Helper T cell (primary cell): ENCODE measurements around a stretch of chr9.

GRCh38 chr9:96345949-96346243 lies 37.6 kb downstream of the SLC35D2 start:
- PRO-cap, 2 experiments: no peak in any of the 2 experiments

- PRO-cap, 2 experiments: no peak in any of the 2 experiments
These were observed 26.6 kb downstream of the HABP4 start for GRCh38 chr9:96476582-96477046.

GRCh38 chr9:96566125-96566484 lies 53.5 kb downstream of the CDC14B start:
- PRO-cap, 2 experiments: no peak in any of the 2 experiments

- PRO-cap, 2 experiments: no peak in any of the 2 experiments
These were observed 5.7 kb downstream of the PRXL2C start for GRCh38 chr9:96649413-96649857.

DNA sequence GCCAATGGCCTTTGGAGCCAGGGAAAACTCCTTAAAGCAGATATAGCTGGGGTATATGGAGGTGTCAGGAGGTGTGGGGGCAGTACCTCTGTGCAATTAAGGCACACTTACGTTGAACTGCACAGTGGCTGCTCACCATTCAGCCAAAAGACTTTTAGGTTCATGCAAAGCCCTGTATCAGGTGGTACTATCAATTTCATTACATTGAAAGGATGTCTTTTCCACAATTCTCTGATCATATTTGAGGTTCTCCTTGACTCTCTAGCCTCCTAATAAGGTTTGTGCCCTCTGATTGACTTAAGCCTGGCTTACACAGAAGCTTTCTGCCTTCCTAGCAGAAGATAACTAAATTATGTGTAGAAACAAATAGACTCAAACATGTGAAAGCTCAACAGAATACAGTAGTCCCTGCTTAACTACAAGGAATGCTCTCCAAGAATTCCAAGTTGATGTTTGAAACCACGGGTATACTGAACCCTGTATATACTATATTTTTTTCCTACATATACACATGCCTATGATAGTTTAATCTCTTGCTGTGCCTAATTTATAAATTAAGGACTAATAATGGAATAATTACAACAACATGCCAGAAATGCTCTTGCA lies 20.6 kb downstream of the ZNF510 start:
- PRO-cap, 2 experiments: no peak in any of the 2 experiments

DNA sequence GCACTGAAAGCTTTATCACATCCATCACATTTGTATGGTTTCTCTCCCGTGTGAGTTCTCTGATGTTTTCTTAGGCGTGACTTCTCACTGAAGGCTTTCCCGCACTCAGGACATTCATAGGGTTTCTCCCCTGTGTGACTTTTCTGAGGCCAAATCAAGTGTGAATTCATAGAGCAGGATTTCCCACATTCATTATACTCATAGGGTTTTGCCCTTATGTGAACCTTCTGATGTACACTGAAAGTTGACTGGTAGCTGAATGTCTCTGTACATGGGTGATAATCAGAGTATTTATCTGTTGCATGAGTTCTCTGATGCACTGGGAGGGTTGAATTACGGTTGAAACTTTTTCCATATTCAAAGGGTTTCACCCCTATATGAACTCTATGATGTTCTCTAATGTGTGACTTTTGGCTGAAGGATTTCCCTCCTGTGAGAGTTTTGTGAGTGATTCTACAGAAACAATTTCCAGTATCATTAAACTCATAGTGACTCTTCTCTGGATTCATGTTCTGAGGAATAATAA lies 35.5 kb downstream of the ZNF782 start:
- PRO-cap, 2 experiments: no peak in any of the 2 experiments

DNA sequence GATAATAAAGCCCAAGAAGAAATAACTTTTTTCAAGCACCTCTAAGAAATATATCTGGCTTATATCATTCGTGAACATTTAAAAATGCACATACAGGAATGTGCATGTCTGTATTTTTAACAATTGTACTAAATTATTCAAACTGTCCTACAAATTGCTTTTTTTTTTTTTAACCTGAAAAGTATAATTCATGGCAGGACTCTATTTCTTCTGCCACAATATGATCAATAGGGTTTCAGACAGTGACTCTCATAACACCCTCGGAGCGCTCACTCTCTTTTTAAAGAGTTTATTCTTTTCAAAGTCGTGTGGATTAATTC lies 36.0 kb upstream of the NUTM2G start:
- PRO-cap, 2 experiments: no peak in any of the 2 experiments

- PRO-cap, 2 experiments: no peak in any of the 2 experiments
These were observed 32.7 kb upstream of the NUTM2G start for GRCh38 chr9:96895652-96896611.

GRCh38 chr9:97562644-97562977 lies 61.1 kb downstream of the TMOD1 start:
- PRO-cap, 2 experiments: no peak in any of the 2 experiments

- PRO-cap, 2 experiments: no peak in any of the 2 experiments
These were observed 32.6 kb downstream of the TSTD2 start for GRCh38 chr9:97600537-97601084.

GRCh38 chr9:97623880-97624446 lies 9.2 kb downstream of the TSTD2 start:
- PRO-cap, 2 experiments: no peak in any of the 2 experiments

DNA sequence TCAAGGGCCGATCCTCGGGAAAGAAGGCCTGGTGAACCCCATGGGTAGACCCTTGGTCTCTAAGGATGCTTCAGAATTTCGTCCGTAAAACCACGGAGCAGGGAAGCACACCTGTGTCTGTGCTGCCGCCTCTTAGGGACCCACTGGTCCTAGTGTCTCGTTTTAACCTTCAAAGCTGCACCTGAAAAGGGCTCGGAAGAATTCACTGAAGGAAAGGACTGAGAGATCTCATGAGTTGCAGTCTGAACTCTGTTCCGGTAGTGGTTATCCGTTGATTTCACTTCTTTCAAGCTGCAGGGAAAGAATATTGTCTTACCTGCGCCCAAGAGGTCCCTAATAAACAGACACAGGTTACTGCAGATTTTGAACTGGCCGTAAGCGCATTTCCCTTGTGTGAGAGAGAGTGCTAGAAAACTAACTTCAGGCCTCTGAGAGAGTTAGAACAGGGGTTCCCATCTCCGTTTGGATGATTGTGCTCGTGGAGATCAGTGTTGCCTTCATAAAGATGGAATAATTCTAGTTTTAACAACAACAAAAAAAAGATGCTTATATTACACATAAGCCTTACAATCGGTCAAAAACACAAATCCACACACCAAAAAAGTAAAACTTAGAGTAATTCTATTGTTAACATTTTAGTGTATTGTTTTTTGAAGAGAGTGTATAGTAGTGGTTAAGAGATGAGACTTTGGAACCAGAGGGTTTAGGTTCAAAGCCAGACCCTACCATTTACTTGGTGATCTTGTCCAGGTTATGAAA lies 674 bp downstream of the NCBP1 start:
- PRO-cap, 2 experiments: peak in 2 of 2 experiments; most common plus-strand start position 340 of the sequence (in 1); most common minus-strand start position 154 of the sequence (in 1)

- PRO-cap, 2 experiments: no peak in any of the 2 experiments
These were observed 18.8 kb downstream of the XPA start for GRCh38 chr9:97678193-97678926.

- PRO-cap, 2 experiments: no peak in any of the 2 experiments
These were observed 937 bp upstream of the FOXE1 start for GRCh38 chr9:97851732-97852846.

GRCh38 chr9:97854307-97854826 lies 1.3 kb downstream of the FOXE1 start:
- PRO-cap, 2 experiments: peak in 2 of 2 experiments; most common minus-strand start chr9:97854453 (in 2)

DNA sequence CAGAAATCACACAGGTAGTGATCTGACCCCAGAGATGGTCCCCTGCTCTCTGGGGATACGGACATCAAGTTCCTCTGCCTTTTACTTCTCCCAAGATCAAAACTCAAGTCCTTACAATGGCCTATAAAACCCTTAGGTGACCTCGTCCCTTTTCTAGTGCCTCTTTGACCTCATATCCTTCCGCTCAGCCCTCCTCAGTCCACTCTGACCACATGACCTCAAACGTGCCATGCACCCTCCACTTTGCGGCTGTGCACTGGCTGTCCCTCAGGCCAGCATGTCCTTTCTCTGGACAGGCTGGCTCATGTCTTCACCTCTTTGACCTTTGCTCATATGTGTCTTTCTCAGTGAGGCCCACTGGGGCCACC lies 14.7 kb downstream of the TRMO start:
- PRO-cap, 2 experiments: no peak in any of the 2 experiments

GRCh38 chr9:98021389-98022068 lies 35.0 kb upstream of the NANS start:
- PRO-cap, 2 experiments: no peak in any of the 2 experiments

- PRO-cap, 2 experiments: no peak in any of the 2 experiments
These were observed 19.1 kb upstream of the NANS start for GRCh38 chr9:98037447-98037817.

- PRO-cap, 2 experiments: no peak in any of the 2 experiments
These were observed 26.5 kb downstream of the NANS start for GRCh38 chr9:98082861-98083671.

DNA sequence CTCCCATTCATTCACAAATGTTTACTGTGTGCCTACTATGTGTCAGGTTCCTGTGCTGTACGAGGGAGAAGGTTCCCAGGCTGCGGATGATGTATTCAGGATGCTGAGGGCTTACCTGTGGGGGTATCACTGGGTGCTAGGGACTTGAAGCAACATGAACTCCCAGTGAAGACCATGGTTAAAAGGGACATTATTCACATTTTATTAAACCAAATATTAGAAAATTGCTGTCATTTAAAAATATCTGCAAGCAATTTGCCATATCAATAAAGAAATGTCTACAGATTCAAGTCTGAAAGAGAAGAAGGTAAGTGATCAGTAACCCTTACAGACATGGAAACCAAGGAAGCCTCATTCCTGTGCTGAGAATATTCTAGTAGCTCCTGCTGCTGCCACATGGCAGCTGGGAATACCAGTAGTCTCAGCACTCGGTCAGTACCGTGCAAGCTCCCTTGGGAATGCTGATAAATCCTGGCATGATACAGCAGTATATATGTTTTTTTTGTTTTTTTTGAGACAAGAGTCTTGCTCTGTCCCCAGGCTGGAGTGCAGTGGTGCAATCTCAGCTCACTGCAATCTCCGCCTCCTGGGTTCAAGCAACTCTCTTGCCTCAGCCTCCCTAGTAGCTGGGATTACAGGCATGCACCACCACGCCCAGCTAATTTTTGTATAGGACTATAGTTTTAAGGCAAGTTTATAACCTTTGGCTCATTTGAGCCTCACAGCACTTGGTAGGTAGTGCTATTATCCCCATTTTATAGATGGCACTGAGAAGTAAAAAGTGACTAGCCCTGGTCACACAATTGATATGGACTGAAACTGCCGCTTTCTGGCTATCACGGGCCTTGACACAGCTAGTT lies 27.9 kb downstream of the NANS start:
- PRO-cap, 2 experiments: no peak in any of the 2 experiments